ENCODE measurements around a stretch of chr6.

DNA sequence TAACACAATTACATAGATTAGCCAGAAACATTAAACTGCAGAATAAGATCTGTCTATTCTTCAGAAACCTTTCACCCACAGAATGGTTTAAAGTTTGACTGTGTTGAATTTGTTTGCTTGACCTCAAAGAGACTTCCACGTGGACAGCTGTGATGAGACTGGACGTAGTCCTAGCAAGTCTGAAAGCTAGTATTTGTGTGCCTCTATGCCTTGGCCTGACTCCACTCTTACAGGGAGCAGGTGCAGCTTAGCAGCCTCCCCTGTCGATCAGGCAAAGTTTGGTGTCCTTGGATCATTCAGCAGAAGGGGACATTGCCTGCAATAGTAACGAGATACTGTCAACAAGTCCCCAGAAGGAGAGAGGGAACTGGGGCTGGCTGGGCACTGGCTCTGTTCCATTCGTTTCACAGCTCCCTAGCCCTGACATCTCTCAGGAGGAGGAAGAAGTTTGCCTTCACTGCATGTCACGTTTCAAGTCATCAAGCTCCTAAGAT lies 11.8 kb upstream of the MPC1 start:
- PRO-cap, 8 experiments = no peak in any of the 8 experiments

GRCh38 chr6:166409392-166410085 lies 26.8 kb upstream of the MPC1 start:
- PRO-cap, 8 experiments = no peak in any of the 8 experiments

DNA sequence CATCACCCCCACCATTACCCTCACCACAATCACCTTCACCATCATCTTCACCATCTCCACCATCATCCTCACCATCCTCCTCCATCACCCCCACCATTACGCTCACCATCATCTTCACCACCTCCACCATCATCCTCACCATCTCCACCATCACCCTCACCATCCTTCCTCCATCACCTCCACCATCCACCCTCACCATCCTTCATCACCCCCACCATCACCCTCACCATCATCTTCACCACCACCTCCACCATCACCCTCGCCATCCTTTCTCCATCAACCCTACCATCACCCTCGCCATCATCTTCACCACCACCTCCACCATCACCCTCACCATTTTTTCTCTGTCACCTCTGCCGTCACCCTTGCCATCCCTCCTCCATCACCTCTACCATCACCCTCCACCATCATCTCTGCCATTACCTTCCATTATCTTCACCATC lies 33.2 kb upstream of the MPC1 start:
- PRO-cap, 8 experiments = no peak in any of the 8 experiments

DNA sequence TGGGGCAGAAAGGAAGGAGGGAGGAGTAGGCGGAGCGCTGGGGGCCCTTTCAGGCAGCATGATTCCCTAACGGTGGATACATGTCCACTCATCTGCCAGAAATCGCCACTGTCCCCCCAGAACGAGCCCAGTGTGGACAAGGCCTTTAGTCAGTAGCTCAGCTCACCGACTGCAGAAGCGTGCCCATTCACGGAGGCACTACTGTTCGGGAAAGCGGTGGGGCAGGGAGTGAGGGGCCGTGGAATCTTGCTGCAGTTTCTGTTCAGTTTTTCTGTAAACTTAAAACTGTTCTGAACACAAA lies 87.8 kb upstream of the MPC1 start:
- PRO-cap, 8 experiments = no peak in any of the 8 experiments

DNA sequence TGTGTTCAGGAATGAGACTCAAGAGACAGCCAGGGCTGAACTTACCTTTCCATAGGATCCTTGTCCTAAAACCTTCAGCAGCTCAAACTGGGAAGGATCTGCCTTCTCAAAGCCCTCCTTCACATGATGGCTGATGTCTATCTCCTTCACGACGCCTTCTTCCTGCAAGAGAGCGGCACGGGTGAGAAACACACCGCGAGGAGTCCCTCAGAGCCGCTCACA lies 47.9 kb downstream of the RAMACL start:
- PRO-cap, 8 experiments = no peak in any of the 8 experiments

- PRO-cap, 8 experiments = no peak in any of the 8 experiments
Measured at GRCh38 chr6:166556689-166557482, 29.6 kb downstream of the RAMACL start.

- PRO-cap, 8 experiments = no peak in any of the 8 experiments
Measured at GRCh38 chr6:166640324-166640921, 13.4 kb upstream of the RPS6KA2 start.

DNA sequence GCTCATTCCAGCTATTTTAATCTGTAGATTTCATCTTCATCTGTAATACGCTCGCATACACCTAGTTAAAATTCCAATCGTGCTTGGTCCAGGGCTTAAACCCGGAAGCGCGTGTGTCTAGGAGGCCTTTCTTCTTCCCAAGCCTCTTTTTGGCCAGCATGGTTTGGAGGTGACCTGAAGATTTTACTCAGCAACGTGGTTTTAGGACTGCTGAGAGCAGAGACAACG lies 144.2 kb upstream of the RPS6KA2 start:
- PRO-cap, 8 experiments = no peak in any of the 8 experiments

- PRO-cap, 8 experiments = no peak in any of the 8 experiments
Measured at GRCh38 chr6:166824428-166825221, 131.7 kb downstream of the RNASET2 start.

- PRO-cap, 8 experiments = peak in 2 of 8 experiments; most common minus-strand start chr6:166942949 (in 1)
Measured at GRCh38 chr6:166942737-166943338, 13.5 kb downstream of the RNASET2 start.

DNA sequence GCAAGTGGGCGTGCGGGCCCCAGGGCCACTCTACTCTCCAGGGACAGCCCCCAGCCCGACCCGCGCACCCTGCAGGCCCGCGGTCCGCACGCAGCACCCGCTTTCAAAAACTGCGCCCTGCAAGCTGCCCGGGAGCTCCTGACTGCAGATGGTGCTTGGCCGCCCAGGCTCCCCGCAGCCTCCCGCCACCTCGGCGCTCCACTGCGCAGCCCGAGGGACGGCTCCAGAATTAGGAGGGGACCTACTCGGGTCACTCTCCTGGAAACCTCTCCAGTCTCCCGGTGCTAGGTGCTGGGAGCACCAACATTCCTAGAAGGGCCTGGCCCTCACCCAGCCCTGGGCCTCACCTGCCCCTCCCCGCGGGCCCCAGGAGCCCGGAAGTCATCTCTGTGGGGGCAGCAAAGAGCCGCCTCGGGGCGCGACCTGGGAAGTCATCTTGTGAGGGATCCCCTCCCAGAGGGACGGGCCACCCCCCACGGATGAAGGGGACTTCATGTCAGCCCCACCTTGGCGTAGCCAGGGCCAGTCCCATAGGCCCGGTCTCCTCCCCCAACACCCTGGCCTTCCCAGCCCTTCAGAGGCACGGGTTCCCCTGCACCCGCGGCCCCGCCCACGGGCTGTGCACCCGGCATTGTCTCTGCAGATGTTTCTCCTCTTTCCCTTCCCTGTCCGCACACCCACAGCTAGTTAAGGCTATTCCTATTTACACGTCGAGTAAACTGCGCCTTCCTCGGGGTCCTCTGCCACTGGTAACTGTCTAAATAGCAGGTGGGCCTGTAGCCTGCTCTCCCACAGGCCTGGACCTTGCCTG lies 736 bp upstream of the RNASET2 start:
- PRO-cap, 8 experiments = peak in 7 of 8 experiments; most common plus-strand start position 653 of the sequence (in 5); most common minus-strand start position 559 of the sequence (in 5)

DNA sequence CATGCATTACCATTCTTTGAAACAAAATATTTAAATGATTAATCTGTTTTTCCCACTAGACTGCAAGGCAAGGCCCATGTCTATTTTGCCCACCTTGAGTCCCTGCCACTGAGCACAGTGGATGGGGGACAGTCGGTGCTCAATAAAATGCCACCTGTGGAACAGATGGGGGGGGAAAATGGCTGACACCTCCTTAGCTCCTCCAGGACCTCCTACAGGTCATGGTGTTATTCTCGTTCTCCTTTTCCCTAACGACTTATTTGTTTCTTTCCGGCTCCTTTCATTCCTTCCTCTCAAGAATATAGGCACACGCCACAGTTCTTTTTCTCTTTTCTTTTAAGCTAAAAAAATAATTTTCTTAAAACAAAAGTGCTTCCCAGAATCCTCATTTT lies 1.3 kb upstream of the RNASET2 start:
- PRO-cap, 8 experiments = no peak in any of the 8 experiments

GRCh38 chr6:166994892-166995641 lies 4.1 kb upstream of the CEP43 start:
- PRO-cap, 8 experiments = no peak in any of the 8 experiments

DNA sequence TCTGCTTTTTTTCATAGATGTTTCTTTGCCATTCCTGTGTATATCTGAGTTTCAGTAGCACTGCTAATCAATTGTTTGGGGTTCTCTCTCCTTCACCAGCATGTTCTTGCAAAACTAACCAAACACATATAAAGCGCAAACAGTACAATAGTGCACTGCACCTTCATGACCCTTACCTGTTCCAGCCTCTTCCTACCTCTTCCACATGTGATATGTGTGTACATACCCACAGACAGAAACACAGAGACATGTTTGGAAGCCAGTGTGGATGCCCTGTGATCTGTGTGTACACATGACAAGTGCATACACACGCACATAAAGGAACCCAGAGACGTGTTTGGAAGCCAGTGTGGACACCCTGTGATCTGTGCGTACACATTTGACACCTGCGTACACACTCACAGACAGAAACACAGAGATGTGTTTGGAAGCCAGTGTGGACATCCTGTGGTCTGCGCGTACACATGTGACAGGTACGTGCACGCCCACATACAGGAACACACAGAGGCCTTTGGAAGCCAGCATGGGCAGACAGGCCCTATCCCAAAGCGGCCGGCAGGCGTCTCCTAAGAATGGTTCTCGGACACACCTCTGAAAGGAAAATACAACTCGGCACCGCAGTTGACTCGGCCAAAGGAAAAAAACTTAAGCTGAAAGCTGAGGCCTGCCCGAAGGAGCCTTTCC lies 1.7 kb upstream of the CEP43 start:
- PRO-cap, 8 experiments = no peak in any of the 8 experiments

DNA sequence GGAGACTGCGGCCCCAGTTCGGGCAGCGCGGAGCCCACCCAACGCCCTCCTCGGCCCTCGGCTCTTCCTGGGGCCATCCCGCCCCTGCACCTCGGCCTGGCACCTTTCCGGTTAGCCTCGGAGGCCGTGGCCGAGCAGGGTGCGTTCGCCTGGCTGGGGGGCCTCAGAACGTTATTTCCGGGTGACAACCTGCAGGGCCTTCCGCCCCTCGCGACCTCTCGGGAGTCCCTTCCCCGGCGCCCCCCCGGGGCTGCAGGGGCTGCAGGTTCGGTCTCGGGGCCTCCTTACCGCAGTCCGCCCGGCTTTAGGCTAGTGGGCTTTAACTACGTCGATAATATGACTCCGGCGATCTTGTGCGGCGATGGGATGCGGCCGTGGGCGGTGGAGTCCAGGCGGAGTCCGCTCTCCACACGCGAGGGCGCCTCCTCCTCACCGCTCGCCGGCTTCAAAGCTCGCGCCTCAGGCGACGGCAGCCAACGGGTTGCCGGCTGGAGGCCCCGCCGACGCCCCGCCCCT lies 509 bp upstream of the CEP43 start:
- PRO-cap, 8 experiments = peak in 7 of 8 experiments; most common minus-strand start position 447 of the sequence (in 5)

- PRO-cap, 8 experiments = peak in 7 of 8 experiments; most common plus-strand start chr6:167114749 (in 4); most common minus-strand start chr6:167114062 (in 6)
Measured at GRCh38 chr6:167113736-167115051, 8.7 kb upstream of the CCR6 start.

DNA sequence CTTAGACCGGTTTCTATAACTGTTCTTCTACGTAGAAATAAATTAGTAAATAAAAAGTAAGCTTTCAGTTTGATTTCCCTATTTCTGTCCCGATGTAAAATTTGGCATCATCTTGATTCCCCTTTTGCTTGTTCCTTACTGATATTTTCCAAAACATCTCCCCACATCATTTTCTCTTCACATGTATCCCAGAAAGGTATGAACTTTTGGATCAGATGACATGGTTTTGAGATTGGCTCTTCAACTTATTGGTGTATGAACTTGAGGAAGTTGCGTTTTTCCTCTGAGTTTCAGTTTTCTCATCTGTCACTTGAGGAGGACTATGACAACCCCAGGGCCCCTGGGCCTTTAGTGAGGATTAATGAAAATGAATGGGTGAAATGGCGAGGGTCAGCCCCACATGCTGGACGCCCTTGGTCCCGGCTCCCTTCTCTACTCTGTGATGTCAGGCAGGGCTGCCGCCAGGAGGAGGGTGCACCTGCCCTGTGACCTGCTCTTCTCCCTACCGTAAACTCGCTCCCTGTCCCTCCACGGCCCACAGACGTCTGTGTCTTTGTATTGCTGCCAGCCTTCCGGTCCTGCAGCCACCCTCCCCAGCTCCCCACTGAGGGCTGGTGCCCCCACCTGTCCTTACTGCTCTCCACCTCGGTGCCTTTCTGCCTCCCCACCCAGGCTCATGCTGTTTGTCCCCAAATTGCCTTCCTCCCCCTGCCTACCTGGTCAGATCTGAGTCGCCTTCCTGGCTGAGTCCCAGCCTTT lies 4.2 kb upstream of the CCR6 start:
- PRO-cap, 8 experiments = no peak in any of the 8 experiments

DNA sequence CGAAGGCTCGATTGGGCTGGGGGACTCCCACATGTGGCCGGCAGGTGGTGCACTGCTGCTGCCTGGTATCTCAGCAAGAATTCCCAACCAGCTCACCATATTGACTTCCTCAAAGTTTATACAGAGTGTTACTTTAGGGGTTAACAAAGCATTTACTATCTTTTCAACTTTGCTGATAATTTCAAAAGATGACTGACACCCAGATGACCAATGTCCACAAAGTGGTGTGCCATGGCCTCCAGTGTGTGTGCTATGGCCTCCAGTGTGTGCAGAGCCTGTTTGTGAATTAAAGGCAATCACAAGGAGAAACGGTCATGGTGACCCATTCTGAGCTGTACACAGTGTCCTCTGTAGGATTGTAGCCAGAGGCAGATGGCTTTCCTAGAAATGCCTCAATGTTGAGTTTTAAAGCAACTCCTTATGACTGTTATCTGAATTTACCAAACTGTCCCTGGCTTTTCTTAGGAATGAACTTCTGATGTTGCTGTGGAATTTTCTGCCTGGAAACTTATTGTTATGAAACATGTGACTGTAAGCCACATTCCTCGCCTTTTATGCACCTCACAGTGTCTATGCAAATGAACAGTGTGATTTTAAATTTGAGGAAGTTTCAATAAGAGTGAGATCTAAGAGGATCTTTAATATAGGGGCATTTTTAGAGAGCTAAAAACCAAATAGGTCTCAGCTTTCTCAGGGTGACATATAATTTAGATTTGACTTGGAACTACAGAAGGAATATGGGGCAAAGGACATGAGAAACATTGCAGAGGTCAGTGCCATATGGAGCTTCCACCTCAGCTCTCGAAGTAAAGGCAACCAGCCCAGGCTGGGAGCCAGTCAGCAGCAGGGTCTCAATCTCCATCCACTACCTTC lies 2.4 kb upstream of the CCR6 start:
- PRO-cap, 8 experiments = no peak in any of the 8 experiments

DNA sequence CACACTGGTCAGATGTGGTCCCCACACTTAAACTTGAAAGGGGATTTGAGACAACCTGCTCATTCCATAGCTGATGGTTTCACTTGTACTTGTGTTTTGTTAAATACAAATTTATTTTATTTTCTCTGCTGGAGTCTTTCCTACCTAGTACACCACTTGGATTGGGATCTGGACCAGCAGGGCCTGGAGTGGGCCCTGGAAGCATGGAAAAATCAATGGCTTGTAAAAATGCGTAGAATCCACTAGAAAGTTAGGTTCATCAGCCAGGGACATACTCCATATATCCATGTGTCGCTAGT lies 521 bp upstream of the GPR31 start:
- PRO-cap, 8 experiments = no peak in any of the 8 experiments

DNA sequence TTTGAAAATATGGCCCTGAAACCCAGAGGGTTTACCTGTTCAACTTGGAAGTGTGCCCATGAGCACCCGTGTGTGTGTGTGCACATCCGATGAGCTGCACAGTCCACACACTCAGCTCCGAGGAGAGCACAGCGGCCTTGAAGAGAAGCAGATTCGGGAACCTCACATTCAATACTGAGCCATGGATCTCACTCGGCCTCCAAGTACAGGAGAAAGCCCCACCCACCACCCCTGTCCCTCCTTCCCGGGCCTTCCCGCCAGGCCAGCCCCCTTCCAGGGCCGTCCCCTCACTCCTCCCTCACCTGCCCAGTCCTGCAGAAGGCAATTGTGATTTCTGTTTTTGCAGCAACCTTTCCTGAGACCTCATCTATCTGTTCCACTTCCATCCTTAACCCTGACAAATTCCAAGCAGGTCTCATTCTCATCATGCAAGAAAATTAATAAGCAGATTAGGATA lies 3.7 kb upstream of the TTLL2 start:
- PRO-cap, 8 experiments = no peak in any of the 8 experiments